Metastatic Breast Carcinoma in the Brain (tissue), 10 donors: ENCODE results near the genes SLC17A9, ARFGAP1 and FNDC11.

GRCh38 chr20:62905810-62906634 is 20.3 kb downstream of the DIDO1 start:
- PRO-cap, 10 experiments: no peak in any of the 10 experiments

DNA sequence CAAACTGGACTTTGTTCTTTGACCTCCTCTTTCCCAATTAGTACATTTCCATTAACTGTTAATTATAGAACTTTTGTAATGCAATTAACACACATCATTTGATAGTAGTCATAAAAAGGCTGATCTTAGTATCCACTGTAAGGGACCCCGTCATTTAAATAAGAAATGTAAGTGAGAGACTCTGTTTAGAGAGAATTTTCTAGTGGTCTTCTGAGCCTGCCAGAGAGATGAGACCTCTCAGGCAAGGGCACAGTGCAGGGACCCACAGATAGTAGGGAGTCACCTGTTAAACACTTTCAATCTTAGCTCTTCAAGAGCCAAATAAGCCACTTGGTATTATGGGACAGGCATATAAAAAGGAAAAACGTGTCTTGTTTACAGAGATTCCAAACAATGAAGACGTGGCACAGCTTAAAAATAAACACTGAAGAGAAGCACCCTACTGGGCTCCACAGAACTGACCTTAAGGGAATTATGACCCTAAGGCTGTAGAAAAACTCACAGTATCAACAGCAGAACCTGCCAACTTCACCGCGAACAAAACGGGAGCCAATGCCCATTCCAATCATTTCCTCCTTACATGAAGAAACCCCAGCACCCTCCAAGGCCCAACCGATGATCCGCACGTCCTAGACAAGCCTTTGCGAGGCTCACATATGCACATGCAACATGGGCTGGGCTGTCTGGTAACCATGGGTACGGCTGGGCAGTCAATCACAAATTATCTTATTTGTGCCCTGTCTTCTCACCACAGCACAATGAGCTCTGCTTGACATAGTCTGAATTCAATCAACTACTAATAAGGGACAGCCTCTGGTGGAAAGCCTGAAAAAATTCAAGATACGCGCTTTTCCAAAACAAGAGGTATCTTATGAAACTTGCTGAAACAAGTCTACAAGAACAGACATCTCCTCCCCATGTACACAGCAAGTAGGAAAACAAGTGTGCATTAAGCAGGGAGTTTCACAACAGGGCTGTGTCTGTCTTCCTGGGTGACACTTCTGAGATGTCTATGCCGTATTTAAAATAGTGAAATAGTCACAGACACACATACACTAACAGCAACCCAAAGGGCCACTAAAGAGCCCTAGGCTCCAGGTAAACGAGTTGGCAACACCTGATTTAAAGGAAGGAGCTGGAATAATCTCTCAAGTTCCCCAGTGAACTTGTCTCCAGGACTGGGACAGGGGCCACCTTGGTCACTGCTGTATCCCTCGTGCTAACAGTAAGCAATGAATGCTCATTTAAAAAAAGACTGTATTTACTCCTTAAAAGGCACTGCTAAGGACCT is 1.8 kb downstream of the DIDO1 start:
- PRO-cap, 10 experiments: peak in 6 of 10 experiments; most common plus-strand start position 1,198 of the sequence (in 3); most common minus-strand start position 325 of the sequence (in 2)

DNA sequence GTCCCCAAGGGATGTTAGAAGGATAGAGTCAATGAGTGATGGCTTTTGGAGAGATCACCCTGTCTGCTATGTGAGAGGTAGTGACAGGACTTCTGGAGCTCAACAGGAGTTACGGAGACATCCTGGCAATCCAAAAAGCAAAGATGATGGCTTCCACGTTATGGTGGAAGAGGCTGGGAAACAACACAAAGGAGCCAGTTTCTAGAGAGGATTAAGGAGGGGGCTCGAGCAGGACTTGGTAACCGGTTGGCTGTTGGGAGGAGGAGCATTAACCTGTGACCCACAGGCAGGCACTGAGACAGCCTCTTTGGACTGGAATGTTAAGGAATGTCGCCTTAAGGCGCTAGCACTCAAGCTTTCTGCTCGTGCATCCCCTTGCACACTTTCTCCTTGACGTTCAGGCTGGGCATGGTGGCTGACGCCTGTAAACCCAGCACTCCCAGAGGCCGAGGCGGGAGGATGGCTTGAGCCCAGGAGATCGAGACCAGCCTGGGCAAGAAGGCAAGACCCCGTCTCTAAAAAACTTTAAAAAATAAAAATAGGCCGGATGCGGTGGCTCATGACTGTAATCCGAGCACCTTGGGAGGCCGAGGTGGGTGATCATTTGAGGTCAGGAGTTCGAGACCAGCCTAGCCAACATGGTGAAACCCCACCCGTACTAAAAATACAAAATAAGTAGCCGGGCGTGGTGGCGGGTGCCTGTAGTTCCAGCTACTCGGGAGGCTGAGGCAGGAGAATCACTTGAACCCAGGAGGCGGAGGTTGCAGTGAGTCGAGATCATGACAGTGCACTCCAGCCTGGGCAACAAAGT is 2.0 kb upstream of the GID8 start:
- PRO-cap, 10 experiments: no peak in any of the 10 experiments

DNA sequence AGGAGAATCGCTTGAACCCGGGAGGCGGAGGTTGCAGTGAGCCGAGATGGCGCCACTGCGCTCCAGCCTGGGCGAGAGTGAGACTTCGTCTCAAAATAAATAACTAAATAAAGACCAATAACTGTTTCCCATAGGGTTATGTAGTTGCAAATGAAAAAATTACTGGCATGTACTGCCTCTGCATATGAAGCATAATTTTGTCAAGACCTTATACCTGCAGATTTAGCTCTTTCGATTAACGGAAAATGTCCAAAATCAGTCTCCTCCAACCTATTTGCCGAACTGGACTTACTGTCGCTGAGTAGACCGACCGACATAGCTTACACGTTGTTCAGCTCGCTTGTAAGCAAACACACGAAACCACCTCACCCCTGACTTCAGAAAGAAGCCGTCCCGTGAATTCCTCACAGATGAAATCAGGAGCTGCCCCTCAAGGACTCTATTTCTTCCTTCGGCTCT is 1.1 kb upstream of the GID8 start:
- PRO-cap, 10 experiments: peak in 5 of 10 experiments; most common plus-strand start position 407 of the sequence (in 5)

- PRO-cap, 10 experiments: no peak in any of the 10 experiments
Observed at GRCh38 chr20:62939174-62939617, 1.2 kb downstream of the GID8 start.

GRCh38 chr20:62952296-62953172 is at the start of gene SLC17A9:
SLC17A9 (plus strand) TSS chr20:62952709.
- PRO-cap, 10 experiments: peak in 10 of 10 experiments; most common plus-strand start chr20:62952701 (in 8); most common minus-strand start chr20:62952593 (in 7)

GRCh38 chr20:62953643-62954587 is 1.4 kb downstream of the SLC17A9 start:
- PRO-cap, 10 experiments: peak in 6 of 10 experiments; most common plus-strand start chr20:62954302 (in 3); most common minus-strand start chr20:62954303 (in 2)

GRCh38 chr20:62977455-62978372 is 25.2 kb downstream of the SLC17A9 start:
- PRO-cap, 10 experiments: no peak in any of the 10 experiments

- PRO-cap, 10 experiments: no peak in any of the 10 experiments
Observed at GRCh38 chr20:62986191-62986529, 20.6 kb downstream of the BHLHE23 start.

DNA sequence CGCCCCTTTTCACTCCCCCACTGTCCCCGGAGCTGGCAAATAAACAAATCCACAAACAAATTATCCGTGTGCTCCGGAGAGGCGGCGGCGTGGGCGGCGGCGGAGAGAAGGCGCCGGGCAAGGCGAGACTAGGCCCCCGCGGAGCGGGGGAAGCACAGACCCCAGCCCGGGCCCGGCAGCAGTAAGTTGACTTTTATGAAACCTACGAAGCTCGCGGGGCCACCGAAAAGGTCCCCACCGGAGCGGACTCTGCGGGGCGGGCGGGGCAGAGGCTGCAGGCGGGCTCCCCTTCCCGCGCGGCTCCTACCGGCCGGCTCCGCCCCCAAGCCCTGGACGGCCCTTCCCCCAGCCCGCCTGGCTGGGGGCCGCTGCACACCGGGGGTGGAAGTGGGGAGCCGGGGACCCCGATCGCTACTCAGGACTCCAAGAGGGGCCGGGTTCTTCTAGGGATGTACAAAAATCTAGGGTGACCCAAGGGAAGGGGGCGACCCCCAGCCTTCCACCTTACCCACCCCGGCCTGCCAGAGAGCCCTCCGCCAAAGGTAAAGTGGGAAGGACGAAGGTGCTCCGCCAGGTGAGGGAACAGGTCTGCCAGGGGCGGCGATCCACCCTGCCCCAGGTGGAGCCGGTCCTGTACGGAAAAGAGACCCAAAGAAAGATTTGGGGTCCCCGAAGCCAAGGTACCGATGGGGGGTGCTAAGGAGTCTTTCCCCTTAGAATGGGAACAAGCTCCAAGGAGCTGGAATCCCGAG is 40.5 kb downstream of the YTHDF1 start:
- PRO-cap, 10 experiments: peak in 1 of 10 experiments; most common minus-strand start position 305 of the sequence (in 1)

GRCh38 chr20:63177754-63178007 is 38.2 kb downstream of the YTHDF1 start:
- PRO-cap, 10 experiments: no peak in any of the 10 experiments

- PRO-cap, 10 experiments: peak in 10 of 10 experiments; most common plus-strand start chr20:63272813 (in 10); most common minus-strand start chr20:63272731 (in 9)
Observed at GRCh38 chr20:63272328-63273626, at the start of gene ARFGAP1. ARFGAP1 (plus strand) TSS chr20:63272813.

- PRO-cap, 10 experiments: no peak in any of the 10 experiments
Observed at GRCh38 chr20:63363779-63364073, 2.6 kb upstream of the CHRNA4 start.

DNA sequence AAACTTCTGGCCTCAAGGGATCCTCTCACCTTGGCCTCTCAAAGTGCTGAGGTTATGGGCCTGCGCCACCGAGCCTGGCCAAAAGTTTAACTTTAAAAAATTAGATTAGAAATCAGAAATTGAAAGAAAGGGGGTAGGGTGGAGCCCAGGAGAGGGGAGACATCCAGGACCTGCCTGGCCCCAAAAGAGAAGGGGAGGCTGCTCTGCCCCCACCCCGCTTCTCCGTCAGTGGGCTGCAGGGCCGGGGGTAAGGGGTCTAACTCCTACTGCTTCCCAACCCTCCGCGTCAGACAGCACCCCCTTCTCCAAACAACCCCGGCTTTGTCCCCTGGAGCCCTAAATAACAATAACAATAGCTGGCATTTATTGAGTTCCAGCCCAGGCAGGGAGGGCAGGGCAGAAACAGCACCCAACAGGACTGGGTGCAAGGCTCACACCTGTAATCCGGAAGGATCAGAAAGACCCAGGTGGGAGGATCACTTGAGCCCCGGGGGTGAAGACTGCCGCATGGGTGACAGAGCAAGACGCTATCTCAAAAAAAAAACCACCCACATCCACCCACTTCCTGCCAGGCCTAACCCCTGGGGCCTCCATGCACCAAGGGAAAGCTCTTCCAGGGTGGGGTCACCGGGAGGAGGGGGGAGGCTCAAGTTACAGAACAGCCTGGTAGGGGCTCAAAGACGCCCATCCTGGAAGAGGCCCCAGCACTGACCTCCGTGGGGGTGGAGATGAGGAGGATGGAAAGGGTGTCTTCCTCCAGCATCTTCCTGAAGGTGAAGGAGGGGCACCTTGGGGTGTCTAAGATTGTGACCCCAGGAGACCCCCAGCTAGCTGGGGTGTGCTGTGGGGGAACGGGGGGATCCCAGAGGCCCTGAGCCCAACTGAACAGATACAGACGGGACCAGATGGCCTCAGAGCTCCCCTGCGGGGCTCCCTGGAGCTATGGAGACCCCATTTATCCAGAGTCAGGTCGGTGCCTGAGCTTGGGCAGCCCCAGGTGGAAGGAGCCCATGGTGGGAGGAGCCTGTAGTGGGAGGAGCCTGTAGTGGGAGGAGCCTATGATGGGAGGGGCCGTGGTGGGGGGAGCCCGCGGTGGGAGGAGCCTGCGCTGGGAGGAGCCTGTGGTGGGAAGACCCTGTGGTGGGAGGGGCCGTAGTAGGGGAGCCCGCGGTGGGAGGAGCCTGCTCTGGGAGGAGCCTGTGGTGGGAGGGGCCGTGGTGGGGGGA is 1.2 kb upstream of the FNDC11 start:
- PRO-cap, 10 experiments: peak in 1 of 10 experiments; most common minus-strand start position 1,124 of the sequence (in 1)

- PRO-cap, 10 experiments: peak in 7 of 10 experiments; most common plus-strand start chr20:63553715 (in 5); most common minus-strand start chr20:63554087 (in 2)
Observed at GRCh38 chr20:63553555-63554327, at the start of gene FNDC11. FNDC11 (plus strand) TSS chr20:63554159.

DNA sequence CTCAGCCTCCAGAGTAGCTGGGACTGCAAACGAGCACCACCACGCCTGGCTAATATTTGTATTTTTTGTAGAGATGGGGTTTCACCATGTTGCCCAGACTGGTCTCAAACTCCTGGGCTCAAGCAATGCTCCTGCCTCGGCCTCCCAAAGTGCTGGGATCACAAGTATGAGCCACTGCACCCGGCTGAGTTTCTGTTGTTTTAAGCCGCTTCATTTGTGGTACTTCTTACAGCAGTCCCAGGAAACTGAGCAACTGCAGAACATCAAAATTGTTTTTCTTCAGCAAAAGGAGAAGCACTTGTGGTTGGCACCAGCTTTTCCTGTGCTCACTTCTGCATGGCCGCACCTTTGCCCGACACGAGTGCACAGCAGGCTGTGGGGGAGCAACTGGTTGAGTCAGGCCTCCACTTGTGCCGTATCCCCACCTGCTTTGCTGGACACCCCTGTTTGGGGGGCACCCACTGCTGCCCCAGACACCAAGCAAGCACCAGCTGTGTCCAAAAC is 8.4 kb upstream of the GMEB2 start:
- PRO-cap, 10 experiments: peak in 1 of 10 experiments; most common plus-strand start position 364 of the sequence (in 1); most common minus-strand start position 202 of the sequence (in 1)

DNA sequence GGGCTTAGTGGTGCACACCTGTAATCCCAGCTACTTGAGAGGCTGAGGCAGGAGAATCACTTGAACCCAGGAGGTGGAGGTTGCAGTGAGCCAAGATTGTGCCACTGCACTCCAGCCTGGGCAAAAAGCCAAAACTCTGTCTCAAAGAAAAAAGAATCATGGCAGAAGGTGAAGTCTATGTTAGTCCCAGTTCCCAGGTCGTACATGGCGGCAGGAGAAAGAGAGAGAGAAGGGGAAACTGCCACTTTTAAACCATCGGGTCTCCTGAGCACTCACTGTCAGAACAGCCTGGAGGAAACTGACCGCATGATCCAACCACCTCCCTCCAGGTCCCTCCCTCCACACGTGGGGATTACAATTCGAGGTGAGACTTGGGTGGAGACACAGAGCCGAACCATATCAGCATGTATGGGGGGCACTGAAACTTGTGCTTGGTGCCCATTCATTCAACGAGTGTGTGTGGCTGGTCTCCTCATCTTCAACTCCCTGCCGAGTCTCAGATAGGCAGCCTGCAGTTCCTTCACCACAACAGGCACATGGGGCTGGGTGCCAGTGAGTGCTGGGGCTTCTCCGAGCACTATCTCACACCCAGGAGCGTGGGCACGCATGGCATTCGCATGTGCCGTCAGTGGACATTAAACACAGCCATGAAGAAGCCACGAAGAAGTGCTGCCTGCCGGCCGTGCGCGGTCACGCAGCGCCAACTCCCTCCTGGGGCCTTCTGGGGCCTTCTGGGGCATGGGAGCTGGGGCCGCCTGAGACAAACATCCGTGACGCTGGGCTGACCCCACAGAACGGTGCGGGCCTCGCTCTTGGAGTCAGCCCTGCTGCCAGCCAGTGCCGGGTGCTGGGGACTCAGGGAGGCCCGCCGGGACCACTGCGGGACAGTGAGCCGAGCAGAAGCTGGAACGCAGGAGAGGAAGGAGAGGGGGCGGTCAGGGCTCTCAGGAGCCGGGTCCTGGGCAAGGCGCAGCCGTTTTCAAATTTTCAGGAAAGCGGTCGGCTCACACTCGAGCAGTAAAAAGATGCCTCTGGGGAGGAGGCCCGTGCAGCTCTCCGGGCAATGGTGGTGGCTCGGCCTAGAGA is 775 bp upstream of the RTEL1 start:
- PRO-cap, 10 experiments: peak in 3 of 10 experiments; most common plus-strand start position 357 of the sequence (in 3); most common minus-strand start position 705 of the sequence (in 2)

GRCh38 chr20:63694397-63695080 is 1.9 kb upstream of the TNFRSF6B start:
- PRO-cap, 10 experiments: no peak in any of the 10 experiments

- PRO-cap, 10 experiments: peak in 2 of 10 experiments; most common plus-strand start chr20:63858595 (in 1); most common minus-strand start chr20:63858438 (in 1)
Observed at GRCh38 chr20:63858344-63859524, 2.6 kb upstream of the ABHD16B start.

DNA sequence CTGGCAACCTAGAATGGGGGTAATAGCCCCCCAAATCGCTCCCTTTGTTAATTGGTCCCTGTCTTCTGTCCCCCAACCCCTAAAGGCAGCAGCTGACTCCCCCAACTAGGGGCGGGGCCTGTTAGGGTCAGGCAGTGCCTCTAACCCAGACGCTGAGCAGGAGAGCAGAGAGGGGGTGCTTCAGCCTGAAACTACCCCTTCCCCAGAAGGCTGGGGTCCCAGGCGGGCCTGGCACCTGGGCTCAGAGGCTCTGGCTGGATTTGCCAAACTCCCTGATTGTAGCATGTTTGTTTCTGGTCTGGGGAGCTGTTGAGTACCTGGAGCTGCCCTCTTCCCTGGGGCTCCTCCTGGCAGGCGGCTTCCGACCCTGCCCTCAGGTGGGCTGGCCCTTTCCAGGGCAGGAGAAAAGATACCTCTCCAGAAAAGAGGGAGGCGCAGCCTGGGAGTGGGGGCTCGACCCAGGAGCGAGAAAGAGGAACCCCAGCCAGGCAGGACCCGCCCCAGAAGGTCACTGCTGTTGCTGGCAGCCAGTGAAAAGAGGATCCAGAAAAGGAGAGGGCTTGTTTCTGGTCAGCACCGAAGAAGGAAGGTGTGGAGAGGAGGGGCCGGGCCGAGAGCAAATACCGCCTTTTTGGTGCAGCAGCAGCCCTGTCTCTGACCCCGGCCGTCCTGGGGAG is 904 bp upstream of the ABHD16B start:
- PRO-cap, 10 experiments: no peak in any of the 10 experiments